OCI-LY7 (cell line): Measurements from ENCODE around the genes IL31, HCAR3 and HCAR1.

- PRO-cap, result no peak
- RAMPAGE, long total RNA, result no peak
These were observed 16.0 kb downstream of the RHOF start for GRCh38 chr12:121777445-121778022.

DNA sequence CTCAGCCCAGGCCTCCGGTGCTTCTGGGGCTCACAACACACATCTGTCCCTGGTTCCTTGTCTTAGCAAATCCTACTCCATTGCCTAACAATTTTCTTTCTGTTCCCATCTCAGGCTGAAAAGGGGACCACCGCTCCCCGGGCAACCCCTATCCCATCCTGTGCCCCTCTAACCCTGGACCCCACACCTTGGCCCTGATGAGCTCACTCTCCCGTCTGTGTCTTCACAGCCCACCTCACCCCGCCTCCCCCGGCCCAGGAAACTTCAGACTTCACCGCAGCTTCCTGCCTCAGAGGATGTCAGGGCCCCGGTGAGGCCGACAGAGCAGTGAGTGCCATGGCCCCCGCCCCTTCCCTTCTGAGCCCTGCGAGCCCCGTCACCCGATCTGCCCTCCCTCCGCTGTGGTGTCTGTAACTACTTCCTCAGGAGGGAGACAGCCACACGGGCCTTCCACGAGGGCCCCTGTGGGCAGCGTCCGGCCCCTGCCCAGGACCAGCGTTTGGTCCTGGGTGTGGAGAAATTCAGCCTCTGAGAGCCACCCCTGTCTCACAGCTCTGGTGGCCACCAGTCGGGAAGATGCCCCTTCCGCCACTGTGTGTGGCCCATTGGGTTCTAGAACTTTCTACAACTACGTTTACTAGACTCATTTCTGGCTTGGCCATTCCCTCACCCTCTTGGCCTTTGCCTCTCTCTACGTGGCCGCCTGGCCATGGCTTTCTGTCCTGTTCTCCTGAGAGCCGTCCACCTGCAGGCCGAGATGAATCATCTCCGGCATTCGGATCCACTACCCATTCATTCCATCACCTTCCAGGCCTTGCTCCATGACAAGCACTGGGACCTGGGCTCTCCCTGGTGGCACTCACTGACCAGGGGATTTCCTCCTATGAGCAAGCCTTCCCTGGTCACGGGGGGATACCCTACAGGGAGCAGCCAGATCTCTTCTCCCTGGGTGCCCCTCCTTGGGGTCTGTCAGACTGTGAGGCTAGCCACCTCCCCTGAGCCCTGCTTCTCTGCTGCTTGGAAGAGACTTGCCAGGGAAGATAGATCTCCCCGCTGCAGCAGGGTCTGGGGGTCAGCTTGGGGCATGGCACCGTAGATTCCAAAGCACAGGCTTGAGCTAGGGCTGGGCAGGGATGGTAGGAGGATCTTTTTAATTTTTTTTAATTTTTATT is 3.4 kb downstream of the RHOF start:
- PRO-cap, result bidirectional peak, plus-strand start at position 292 of the sequence, minus-strand start at position 273 of the sequence
- RAMPAGE, long total RNA, result no peak

DNA sequence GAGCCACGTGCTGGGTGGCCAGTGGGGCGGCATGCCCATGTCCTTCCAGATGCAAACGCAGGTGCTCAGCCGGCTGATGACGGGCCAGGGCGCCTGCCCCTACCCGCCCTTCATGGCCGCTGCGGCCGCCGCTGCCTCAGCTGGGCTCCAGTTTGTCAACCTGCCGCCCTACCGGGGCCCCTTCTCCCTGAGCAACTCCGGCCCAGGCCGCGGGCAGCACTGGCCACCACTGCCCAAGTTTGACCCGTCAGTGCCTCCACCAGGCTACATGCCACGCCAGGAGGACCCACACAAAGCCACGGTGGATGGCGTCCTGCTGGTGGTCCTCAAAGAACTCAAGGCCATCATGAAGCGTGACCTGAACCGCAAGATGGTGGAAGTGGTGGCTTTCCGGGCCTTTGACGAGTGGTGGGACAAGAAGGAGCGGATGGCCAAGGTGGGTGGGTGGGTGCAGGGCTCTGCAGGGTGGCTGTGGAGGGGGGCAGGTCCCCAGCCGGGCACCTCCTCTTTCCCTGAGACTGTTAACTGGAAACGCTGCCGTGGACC is 10.8 kb downstream of the SETD1B start:
- PRO-cap, result no peak
- RAMPAGE, long total RNA, result no peak

DNA sequence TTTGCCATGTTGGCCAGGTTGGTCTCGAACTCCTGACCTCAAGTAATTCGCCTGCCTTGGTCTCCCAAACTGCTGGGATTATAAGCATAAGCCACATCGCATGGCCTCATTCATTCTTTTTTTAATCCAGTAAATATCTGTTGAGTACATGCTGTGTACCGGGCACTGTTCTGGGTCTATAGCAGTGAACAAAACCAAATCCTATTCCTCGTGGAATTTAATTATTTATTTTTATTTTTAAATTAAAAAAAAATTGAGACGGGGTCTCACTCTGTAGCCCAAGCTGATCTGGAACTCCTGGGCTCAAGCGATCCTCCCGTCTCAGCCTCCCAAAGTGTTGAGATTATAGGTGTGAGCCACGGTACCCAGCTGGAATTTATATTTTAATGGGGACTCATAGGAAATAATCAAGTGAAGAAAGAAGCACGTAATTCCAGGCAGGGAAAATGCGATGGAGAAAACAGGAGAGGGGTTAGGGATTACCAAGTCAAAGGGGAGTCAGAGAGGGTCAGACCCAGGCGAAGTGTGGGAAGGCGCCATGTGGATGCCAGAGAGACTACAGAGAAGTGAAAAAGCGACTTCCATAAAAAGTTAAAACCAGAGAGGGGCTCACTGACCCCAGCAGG is 22.1 kb downstream of the SETD1B start:
- PRO-cap, result no peak
- RAMPAGE, long total RNA, result no peak

DNA sequence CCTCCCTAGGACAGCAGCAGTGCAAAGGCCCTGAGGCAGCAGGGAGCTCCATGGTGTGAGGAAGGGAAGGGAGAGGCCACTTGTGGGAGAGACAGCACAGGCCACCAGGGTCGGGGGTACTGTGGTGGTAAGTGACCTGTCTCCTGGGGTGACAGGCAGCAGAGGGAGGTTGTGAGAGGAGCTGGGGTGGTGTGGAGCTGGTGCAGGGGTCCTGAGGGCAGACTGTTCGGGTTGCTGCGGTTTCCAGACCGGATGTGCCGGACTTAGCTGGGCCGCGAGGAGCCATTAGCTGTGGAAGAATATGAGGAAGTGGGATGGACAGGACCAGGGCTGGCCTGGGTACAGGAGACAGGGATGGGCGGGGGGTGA is 22.6 kb downstream of the SETD1B start:
- PRO-cap, result no peak
- RAMPAGE, long total RNA, result no peak

DNA sequence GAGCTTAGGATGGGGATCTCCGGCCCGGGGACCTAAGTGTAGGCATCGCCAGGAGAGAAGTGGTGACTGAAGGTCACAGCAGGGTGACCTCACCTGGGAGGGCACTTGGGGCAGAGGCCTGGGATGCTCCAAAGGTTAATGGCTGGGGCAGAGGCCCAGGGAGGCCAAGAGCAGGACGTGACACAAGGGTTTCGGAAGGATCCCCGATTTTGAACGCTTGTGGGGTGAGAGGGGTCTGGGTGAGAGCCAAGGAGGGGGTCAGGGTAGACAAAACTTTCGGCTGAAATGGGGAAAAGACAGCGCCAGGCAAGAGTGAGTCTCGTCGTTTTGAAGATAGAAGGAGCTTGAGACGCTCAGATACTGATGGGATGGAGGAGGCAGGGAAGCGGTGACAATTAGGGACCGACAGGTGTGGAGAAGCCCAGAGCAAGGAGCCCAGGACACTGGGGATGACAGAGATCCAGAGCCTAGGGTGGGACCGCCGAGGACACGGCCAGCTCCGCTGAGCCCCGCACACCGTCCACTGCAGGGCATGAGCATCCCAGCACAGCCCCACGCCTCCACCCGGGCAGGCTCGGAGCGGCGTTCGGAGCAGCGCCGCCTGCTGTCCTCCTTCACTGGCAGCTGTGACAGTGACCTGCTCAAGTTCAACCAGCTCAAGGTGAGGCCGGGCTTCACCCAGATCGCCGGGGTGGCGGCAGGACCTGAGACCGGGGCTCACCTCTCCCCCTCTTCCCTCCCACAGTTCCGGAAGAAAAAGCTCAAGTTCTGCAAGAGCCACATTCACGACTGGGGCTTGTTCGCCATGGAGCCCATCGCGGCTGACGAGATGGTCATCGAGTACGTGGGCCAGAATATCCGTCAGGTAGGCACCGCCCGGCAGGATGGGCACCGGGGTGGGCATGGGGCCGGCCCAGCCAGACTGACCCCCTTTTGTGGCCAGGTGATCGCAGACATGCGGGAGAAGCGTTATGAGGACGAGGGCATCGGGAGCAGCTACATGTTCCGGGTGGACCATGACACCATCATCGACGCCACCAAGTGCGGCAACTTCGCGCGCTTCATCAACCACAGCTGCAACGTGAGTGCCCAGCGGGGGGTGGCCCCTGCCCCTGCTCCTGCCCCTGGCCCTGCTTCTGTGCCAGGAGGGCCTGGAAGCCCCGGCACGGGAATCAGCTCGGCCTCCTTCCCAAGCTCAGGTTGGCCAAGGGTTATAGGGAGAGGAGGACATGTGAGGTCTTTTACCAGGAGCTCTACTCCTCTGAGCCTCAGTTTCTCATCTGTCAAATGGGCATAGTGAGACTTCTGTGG is 23.6 kb downstream of the SETD1B start:
- PRO-cap, result no peak
- RAMPAGE, long total RNA, result no peak

DNA sequence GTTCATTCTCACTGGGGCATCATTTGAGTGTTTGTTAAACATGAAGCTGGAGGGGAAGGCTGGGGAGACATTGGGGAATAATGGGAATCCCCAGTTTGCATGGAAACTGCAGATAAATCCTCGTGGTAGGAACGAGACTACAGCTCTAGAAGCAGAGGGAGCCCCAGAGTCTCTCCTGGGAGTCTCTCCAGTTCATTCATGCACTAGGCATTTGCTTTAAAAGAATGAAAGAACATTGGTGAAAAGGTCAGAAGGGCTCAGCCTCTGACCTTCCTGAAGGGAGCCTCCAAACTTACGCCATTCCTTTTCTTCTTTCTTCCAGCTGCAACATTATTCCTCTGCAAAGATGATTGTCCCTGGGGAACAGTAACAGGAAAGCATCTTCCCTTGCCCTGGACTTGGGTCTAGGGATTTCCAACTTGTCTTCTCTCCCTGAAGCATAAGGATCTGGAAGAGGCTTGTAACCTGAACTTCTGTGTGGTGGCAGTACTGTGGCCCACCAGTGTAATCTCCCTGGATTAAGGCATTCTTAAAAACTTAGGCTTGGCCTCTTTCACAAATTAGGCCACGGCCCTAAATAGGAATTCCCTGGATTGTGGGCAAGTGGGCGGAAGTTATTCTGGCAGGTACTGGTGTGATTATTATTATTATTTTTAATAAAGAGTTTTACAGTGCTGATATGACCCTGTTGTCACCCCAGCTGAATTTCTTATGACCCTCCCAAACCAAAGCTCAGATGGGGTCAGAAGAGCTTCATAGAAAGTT is 2.2 kb upstream of the CFAP251 start:
- PRO-cap, result no peak
- RAMPAGE, long total RNA, result no peak

- PRO-cap, result bidirectional peak, plus-strand start at chr12:121980531, minus-strand start at chr12:121980335; bidirectional peak, plus-strand start at chr12:121980848, minus-strand start at chr12:121980725
- RAMPAGE, long total RNA, result no peak
These were observed 41.2 kb upstream of the BCL7A start for GRCh38 chr12:121980212-121981182.

- PRO-cap, result no peak
- RAMPAGE, long total RNA, result no peak
These were observed 1.2 kb downstream of the MLXIP start for GRCh38 chr12:122079529-122080392.

DNA sequence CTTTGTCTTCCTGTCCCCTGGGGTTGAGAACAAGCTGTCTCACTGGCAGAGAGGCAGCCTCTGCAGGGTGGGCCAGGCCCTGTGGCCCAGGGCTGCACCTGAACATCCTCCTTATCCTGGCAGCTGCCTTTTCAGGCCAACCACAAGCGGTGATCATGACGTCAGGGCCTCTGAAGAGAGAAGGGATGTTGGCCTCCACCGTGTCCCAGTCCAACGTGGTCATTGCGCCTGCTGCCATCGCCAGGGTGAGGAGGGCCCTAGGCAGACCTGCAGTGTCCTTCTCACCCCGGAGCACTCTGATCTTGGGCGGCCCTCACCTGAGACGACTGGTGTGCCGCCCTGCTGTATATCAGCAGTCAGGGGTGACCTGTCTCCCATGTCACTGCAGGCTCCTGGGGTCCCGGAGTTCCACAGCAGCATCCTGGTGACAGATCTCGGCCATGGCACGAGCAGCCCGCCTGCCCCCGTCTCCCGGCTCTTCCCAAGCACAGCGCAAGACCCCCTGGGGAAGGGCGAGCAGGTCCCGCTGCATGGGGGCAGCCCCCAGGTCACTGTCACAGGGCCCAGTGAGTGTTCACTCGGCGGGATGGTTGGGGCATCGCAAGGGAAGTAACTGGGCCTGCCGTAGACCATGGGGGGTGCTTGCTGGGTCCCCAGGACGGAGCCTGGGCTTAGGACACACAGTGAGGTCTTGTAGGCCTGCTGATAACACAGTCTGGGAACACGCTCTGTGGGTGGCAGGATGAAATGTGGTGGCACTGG is 38.7 kb downstream of the IL31 start:
- PRO-cap, result no peak
- RAMPAGE, long total RNA, result no peak

- PRO-cap, result no peak
- RAMPAGE, long total RNA, result no peak
These were observed at the start of gene IL31 for GRCh38 chr12:122173936-122174611. IL31 (minus strand) TSS chr12:122174221.

GRCh38 chr12:122352628-122352990 is 69.9 kb downstream of the CLIP1 start:
- PRO-cap, result no peak
- RAMPAGE, long total RNA, result no peak

DNA sequence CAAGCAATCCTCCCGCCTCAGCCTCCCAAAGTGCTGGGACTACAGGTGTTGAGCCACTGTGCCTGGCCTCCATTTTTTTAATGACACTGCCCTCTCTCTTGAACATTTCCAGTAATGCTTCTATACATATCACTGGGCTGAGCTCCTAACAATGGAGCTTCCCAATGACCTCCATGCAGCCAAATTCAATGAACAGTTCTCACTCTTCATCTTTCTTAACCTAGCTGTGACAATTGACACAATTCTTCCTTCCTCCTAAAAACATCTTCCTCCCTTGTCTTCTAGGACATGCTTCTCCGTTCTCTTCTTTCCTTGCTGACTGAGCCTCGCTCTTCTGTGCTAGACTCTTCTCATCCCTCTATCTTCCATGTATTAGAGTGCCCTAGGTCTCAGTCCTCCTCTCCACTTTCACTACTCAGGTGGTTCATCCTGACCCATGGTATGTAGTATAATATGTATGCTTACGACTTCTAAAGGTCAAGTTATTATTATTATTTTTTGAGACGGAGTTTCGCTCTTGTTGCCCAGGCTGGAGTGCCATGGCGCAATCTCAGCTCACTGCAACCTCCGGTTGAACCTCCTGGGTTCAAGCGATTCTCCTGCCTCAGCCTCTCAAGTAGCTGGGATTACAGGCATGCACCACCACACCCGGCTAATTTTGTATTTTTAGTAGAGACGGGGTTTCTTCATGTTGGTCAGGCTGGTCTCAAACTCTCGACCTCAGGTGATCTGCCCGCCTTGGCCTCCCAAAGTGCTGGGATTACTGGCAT is 15.9 kb downstream of the ZCCHC8 start:
- PRO-cap, result no peak
- RAMPAGE, long total RNA, result no peak

- PRO-cap, result no peak
- RAMPAGE, long total RNA, result no peak
These were observed 9.9 kb downstream of the RSRC2 start for GRCh38 chr12:122516627-122517487.

GRCh38 chr12:122518795-122519182 is 7.9 kb downstream of the RSRC2 start:
- PRO-cap, result no peak
- RAMPAGE, long total RNA, result no peak

DNA sequence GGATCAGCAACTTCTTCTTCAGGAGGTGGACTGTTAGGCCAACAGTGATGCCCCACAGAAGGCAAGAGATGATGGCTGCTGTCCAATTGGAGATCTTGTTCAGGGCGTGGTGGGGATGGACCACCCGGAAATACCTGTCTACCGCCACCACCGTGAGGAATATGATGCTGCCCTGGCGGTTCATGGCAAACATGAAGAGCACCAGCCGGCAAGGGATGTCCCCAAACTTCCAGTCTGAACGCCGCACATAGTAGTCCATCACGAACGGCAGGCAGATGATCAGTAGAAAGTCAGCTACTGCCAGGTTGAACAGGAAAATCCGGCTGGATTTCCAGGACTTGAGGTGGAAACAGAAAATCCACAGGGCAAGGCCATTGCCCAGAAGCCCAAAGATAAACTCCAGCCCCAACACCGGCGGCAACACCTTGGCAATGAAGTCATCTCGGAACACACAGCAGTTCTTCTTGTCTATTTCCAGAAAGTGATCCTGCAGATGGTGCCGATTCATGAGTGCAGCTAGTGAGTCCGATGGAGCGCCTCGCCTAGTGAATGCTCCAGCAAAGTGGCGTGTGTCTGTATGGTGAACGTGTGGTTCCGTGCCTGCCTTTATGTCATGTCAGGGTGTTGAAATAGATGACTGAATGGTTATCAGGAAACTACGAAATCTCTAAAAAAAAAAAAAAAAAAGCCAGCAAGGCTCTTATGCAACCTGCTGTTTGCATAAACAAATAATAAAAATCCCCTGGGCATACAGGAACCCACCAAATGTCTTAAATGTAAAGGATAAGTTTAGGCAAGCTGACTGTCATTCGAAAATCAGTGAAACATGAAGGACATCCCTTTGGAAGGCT is at the start of gene HCAR3:
Gene HCAR3, minus strand, starts transcription at position 582 of the 851 bp plus-strand sequence.
- PRO-cap, result no peak
- RAMPAGE, long total RNA, result no peak

GRCh38 chr12:122725888-122726568 is 4.6 kb downstream of the HCAR1 start:
- PRO-cap, result no peak
- RAMPAGE, long total RNA, result no peak

DNA sequence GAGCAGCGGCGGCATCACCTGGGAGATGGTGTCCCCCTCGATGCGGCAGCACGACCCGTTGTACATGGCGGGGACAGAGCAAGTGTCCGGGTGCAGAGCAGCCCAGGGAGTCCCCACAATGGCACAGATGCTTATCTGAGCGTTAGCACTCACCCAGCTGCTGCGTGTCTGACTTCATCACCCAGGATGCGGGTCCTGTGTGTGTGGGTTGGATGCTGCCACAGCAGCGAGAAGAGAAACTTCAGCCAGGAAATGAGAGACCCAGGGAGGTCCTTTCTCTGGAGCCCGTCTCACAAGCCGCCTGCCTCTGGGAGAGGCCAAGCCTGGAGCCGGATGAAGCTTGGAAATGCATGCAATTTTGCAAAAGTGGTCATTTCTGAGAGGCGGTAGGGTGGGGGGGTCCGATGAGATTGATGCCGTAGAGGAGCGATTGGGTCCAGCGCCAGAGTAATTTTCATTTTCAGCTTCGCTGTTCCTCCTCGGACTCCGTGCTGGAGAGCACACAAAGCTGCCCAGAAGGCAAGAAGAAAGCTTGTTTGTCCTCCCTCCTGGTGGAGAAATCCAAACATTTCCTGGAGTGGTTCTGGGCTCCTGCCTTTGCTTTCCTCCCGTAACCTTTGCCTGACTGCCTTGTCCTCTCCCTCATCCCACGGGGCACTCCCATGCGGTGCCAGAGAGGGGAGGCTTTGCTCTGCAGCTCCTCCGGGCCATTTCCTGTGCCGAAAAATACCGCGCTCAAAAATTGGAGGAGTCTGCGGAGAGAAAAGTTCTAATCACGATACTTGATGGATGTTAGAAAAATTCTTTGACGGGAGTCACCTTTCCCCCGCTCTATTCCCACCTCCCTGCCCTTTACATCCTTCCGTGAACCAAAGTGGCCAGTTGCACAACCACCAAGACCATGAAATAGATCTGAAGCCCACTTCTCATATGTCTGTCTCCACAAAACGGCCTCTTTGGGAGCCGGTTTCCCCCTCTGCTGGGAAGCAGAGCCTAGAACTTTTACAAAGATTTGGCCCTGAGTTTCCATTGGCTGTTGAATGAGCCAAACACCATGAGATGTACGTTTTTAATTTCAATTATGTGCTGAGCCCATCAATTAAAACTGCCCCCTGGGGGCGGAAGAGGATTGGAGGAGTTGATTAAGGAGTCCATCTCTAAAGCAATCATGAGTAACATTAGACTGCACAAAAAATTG is at the start of gene HCAR1:
Gene HCAR1, minus strand, starts transcription at position 571 of the 1,198 bp plus-strand sequence.
- PRO-cap, result no peak
- RAMPAGE, long total RNA, result no peak

DNA sequence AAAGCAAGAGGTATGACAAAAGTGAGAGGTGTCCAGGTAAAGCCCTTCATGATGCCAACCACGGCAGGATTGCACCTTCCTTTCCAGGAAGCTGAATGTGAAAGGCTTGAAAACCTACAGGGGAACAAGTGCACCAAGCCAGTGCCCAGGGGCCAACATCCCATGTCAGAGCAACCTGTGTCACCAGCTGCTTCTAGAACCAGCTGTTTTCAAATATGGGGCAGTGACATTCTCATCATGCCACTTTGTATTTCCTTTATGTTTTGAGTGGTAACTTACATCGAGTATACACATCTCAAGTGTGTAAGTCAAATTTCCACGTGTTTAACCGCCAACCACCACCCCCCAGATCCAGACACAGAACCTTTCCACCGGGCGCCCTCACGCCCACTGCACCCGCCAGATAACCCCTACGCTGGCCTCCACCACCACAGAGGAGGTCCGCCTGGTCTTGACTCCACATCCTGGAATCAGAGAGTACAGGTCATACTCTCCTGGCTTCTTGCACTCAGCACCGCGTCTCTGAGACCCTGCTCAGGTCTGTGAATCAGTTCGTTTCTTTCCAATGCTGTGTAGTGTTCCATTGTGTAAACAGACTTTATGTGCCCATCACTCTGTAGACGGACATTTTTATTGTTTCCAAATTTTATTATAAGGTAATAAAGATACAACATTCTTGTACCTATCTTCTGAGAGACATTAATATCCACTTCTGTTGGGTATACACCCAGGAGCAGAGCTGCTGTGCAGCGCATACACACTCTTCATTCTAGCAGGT is 27.2 kb downstream of the VPS37B start:
- PRO-cap, result no peak
- RAMPAGE, long total RNA, result no peak

- PRO-cap, result no peak
- RAMPAGE, long total RNA, result no peak
These were observed 1.5 kb downstream of the VPS37B start for GRCh38 chr12:122894328-122895014.